PFSK-1 (cell line): ENCODE measurements around a stretch of chr22.

GRCh38 chr22:22712167-22712551 lies 67.7 kb downstream of the GGTLC2 start:
- RRBS, result no CpG with 5 or more reads among the region's 5 CpGs

DNA sequence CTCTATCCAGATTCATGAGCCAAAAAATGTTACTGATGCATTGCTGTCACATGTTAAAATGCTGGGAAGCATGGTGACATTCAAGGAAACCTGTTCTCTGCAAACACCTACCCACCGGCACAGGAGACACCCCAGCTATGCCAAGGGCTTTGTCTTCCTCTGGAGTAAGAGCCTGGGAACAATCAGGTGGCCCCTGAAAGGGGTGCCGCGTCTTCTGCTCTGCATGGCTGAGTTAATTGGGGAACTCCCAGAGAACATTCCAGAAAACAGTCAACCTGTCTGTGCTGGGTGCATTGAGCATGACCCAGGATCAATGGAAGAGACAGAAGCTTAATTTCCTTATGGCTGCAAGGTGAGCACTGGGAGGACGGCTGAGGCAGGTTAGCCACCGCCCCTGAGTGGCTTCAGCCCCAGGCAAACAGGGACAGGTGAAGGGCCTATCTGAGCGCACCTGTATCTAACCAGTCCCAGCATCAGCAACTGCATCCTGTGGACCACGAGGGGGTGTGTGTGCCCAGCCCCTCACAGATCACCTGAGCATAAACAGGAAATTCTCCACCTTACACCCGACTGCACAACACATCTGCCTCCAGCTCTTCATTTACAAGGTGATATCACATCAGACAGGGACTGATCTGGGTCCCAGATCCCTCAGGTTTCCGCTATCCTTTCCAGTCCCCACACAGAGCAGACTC lies 108.5 kb downstream of the GGTLC2 start:
- RRBS, result no CpG with 5 or more reads among the region's 9 CpGs

GRCh38 chr22:22753929-22754414 lies 109.6 kb downstream of the GGTLC2 start:
- RRBS, result no CpG with 5 or more reads among the region's 3 CpGs

DNA sequence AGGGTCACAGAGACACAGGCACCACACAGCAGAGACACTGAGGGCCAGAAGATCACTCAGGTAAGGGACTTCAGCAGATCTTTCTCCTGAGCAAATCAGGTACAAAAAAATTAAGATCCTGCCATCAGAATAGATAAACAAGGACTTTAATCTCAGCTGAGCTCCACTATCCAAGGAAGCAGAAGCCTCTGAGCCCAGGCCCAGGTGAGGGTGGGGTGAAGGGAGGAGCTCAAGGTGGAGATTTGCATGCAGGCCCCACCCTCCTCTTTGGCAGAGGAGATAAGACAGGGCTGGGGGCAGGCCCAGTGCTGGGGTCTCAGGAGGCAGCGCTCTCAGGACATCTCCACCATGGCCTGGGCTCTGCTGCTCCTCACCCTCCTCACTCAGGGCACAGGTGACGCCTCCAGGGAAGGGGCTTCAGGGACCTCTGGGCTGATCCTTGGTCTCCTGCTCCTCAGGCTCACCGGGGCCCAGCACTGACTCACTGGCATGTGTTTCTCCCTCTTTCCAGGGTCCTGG lies 114.0 kb downstream of the GGTLC2 start:
- RRBS, result no CpG with 5 or more reads among the region's 3 CpGs

- RRBS, result no CpG with 5 or more reads among the region's 2 CpGs
Observed at GRCh38 chr22:22792136-22792607, 95.4 kb upstream of the IGLL5 start.

GRCh38 chr22:22811622-22812032 lies 76.0 kb upstream of the IGLL5 start:
- RRBS, result no CpG with 5 or more reads among the region's 1 CpG

DNA sequence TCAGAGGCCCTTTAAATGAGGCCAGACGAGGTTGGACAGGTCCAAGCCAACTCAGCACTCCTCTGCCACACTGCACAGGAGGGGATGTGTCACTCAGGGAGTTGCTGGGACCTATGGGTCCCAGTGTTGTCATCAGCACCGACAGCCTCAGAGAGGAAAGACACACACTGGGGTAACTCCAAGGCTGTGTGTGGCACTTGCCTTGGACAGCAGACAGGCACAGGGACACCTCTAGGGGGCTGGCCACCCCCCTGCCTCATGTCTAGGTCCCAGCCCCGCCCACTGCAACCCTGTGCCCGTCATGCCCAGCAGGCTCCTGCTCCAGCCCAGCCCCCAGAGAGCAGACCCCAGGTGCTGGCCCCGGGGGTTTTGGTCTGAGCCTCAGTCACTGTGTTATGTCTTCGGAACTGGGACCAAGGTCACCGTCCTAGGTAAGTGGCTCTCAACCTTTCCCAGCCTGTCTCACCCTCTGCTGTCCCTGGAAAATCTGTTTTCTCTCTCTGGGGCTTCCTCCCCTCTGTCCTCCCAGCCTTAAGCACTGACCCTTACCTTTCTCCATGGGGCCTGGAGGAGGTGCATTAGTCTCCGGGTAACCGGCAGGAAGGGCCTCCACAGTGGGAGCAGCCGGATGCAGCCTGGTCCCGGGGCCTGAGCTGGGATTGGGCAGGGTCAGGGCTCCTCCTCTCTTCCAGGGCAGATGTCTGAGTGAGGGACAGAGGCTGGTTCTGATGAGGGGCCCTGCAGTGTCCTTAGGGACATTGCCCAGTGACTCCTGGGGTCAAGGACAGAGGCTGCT lies 6.0 kb downstream of the IGLL5 start:
- RRBS, result no CpG with 5 or more reads among the region's 11 CpGs

GRCh38 chr22:23124381-23125139 lies 17.2 kb downstream of the RSPH14 start:
- RRBS, result no CpG with 5 or more reads among the region's 22 CpGs

GRCh38 chr22:23242729-23243506 lies 62.6 kb downstream of the BCR start:
- RRBS, result no CpG with 5 or more reads among the region's 10 CpGs

- RRBS, result no CpG with 5 or more reads among the region's 15 CpGs
Observed at GRCh38 chr22:23256921-23257680, 76.8 kb downstream of the BCR start.

- RRBS, result 100% methylated on average over 1 of the region's 22 CpGs
Observed at GRCh38 chr22:23263584-23264561, 83.6 kb downstream of the BCR start.

DNA sequence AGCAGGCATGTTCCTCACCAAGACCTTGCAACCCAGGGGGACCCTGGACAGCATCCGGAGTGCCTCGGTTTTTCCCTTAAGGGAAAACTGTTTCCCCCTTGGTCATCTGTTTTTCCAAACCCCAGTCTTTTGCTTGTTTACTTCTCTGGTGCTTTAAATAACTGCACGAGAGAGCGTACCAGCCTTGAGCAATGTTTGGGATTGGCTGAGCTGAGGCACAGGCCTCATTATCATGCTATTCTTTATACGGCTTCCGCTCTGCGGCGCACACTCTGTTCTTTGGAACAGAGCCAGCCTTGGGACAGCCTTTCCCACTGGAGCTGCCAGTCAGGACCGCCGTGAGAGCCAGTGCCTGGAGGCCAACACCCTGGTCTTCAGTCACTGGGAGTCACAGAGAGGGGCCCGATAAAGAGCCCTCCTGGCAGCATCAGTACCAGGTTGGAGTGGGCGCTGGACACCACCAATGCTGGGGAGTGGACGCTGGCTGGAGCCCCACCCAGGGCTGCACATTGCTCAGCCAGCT lies 125.6 kb downstream of the BCR start:
- RRBS, result 87% methylated on average over 1 of the region's 13 CpGs

GRCh38 chr22:23306336-23307167 lies 126.2 kb downstream of the BCR start:
- RRBS, result no CpG with 5 or more reads among the region's 14 CpGs

DNA sequence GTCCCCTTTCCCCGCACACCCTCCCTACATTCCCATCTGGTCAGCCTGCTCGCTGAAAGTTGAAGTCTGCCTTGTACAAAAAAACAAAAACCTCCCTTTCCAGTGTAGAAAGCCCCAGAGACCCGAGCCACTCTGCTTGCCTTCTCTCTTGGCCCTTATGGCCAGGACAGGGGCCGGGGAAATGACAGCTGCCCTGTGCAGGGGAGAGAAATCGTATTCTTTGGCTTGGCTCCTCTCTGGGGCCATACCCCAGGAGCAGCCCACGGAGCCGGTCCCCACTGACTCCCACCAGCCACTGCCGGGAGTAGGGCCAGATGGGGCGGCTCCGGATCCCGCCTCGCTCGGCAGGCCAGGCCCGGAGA lies 59.4 kb downstream of the IGLL1 start:
- RRBS, result 2% methylated on average over 3 of the region's 14 CpGs

- RRBS, result no CpG with 5 or more reads among the region's 8 CpGs
Observed at GRCh38 chr22:23533719-23534247, 46.3 kb downstream of the IGLL1 start.

DNA sequence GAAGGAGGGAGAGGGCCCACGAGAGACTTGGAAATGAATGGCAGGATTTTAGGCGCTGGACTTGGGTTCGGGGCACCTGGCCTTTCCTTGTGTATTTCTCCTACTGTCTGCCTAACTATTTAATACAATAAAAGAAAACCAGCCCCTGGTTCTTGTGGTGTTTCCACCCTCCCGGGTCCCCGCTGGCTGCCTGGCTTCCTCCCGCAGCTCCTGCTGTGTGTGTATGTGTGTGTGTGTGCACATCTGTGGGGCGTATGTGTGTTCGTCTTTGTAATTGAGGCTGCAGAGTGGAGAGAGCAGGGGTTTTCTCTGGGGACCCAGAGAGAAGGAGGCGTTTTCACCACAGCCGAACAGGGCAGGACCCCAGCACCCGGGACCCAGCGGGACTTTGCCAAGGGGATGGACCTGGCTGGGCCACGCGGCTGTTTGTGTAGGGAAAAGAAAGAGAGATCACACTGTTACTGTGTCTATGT lies 42.7 kb downstream of the IGLL1 start:
- RRBS, result no CpG with 5 or more reads among the region's 14 CpGs

- RRBS, result no CpG with 5 or more reads among the region's 14 CpGs
Observed at GRCh38 chr22:23591107-23591902, 11.2 kb upstream of the IGLL1 start.

- RRBS, result no CpG with 5 or more reads among the region's 6 CpGs
Observed at GRCh38 chr22:23694215-23694692, 3.4 kb downstream of the RGL4 start.

GRCh38 chr22:23744766-23745274 lies 6.1 kb downstream of the ZNF70 start:
- RRBS, result no CpG with 5 or more reads among the region's 5 CpGs

GRCh38 chr22:23763360-23764054 lies 717 bp downstream of the C22orf15 start:
- RRBS, result 90% methylated on average over 6 of the region's 34 CpGs